ENCODE data around the genes COL19A1 and B3GAT2.

DNA sequence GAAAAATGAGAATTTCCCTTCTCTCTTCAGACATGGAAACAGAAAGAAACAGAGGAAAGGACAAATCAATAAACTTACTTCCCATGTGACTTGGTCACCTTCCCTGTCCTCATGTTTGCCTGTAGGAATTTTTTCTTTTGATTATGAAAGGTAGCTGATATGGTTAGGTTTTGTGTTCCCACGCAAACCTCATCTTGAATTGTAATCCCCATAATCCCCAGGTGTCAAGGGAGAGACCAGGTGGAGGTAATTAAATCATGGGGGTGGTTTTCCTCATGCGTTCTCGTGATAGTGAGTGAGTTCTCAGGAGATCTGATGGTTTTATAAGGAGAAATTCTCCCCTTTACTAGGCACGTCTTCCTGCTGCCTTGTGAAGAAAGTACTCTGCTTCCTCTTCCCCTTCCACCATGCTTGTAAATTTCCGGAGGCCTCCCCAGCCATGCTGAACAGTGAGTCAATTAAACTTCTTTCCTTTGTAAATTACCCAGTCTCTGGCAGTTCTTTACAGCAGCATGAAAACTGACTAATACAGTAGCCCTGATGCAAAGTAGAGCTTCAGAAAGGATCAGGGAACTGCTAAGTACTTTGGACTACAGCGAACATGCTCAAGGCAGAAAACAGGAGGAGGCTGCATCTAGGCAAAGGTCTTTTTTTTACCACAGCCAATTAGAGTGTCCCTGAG, 170.0 kb downstream of the PHF3 start:
- PRO-cap, result no peak

- PRO-cap, result no peak
Measured at GRCh38 chr6:64779726-64780007, 521.6 kb upstream of the ZC3H11C start.

DNA sequence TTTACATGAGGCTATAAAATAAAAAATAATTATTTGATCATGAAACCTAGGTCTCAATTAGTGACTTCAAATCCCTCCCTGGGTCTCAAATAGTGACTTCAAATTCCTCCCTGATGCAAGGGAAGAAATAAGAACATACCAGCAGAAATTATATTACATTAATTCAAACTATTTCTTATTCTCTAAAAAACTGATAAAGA, 63.9 kb upstream of the EYS start:
- PRO-cap, result no peak

DNA sequence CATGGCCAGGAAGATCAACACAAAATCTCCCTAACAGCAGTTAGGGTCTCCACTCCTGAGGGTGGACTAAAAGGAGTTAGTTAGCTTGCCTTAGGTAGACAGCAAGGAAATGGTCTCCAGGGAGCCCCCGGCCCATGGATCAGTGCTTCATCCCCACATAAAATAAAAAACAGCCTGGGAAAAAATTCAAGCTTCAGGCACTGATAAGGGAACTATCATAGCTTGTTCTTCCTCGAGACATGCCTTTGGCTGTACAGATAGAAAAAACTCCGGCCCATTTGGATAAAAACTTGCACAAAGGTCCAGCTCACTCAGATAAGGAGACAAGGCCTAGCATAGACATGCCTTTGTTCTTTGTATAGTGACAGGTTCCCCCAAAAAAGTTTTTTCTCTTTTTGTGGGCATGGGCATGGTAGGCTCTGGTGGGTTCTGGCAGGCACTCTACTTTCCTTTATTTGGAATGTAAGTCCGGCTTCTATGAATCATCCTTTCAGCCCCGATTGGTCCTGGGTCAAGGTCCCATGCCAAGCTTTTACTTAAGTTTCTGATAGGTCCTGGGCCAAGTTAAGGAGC, 230.7 kb upstream of the EYS start:
- PRO-cap, result no peak

DNA sequence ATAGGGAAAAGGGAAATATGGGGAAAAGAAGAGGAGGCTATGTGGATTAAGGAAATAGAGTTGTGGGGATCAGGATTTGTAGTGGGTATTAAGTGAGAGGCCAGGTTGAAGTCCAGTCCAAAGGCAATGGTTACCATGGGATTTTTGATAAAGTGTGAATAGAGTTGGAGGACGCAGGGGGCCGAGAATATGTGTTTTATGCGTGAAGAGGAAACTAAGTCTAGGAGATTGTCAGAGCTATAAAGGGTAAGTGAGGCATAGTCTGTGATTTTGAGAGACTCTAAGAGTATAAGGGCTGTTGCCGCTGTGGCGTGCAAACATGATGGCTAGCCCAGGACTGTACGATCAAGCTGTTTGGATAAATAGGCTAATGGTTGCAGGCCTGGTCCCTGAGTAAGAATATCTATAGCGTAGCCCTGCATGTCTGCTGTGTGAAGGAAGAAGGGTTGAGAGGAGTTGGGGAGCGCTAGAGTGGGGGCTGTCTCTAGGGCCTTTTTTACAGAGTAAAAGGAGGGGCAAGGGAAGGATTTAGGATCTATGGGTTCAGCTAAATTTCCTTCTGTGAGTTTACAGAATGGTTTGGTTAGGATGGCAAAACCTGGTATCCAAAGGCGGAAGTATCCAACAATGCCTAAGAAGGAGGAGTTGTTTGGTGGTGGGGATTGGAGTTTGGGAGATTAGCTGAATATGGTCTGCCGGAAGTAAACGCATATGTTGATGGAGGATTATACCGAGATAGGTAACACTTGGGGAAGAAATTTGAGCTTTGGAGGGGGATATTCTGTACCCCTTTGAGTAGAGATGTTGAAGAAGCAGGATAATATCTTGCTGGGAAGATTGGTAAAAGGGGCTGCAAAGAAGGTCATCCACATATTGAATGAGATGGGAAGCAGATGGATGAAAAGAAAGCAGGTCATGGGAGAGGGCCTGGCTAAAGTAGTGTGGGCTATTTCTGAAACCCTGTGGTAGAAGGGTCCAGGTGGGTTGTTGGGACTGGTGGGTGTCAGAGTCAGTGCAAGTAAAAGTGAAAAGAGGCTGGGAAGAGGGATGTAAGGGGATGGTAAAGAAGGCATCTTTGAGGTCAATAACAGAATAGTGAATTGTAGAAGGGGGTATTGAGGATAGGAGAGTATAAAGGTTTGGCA, 749.5 kb upstream of the ADGRB3 start:
- PRO-cap, result no peak

DNA sequence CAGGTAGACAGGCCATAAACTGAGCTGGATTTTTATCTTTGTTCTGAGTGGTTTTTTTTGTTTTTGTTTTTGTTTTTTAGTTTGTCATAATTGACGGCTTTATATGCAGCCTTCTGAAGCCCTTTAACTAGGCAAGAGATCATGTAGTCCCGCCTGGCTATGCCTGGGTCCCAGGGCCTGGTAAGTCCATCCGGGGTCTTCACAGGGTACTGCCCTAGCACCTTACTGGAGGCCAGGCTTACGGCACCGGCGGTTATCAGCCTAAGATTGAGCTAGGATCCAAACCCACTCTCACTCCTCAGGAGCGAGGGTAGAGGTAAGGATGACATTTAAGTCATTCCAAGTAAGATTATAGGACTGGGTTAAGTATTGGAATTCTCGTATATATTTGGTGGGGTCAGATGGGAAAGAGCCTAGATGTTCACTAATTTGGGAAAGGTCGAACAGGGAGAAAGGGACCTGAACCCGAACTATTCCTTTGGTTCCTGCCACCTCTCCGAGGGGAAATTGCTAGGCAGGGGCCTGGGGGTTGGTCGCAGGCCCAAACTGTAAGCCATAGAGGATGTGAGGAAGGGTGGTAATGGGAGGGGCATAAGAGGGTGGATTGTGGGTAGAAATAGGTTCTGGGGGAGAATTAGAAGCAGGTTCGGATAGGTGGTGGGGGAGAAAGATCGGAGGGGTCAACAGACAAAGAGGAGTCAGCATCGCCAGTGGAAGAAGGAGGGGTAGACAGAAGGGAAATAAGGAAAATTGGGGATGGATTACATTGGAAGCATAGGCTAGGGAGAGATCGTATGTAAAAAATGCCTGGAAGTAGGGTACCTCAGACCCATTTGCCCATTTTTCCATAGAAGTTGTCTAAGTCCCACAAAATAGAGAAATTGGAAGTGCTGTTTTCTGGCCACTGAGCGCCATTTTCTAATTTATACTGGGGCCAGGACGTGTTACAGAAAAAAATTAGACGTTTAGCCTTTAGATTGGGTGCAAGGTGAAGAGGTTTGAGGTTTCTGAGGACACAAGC, 747.2 kb upstream of the ADGRB3 start:
- PRO-cap, result no peak

GRCh38 chr6:67888587-67888970, 746.5 kb upstream of the ADGRB3 start:
- PRO-cap, result no peak

- PRO-cap, result no peak
Measured at GRCh38 chr6:67888971-67890144, 745.7 kb upstream of the ADGRB3 start.

DNA sequence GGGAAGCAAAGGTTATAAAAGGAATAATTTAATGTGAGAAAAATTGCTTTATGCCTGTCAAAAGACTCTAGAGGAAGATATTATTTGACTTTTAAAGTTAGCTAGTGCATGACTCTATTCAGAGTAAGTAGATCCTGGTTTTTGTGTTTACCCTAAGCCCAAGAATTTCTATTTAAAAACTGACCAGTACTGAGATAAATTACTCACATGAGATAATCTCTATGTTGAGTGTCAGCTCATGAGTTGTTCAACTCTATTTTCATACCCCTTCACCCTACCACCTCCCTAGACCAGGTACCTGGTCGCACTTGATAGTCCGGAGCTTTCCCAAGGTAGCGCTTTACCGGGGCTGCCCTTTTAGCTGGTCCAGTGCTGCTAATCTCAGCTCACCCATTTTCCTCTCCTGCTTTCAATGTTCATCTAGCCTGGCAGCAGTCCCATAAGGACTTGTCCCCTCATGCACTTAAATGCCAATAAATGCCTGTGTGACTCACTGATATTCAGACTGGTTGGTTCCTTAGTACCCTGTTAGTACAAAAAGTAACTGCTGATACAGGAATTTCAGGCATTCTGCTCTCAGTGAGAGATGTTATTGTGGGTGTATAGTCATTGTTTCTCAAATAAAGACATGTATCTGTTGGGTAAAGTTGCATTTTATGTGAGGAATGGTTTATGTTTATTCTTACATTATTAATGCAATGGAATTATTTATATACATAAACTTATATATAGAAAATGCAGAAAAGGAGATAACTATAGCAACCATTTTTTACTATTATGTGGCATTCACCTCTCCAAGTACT, 503.9 kb downstream of the ADGRB3 start:
- PRO-cap, result no peak

GRCh38 chr6:69866113-69866744, at the start of gene COL19A1:
Gene COL19A1 (plus strand): TSS chr6:69866556.
- PRO-cap, result no peak

GRCh38 chr6:69866745-69868013, 823 bp downstream of the COL19A1 start:
- PRO-cap, result no peak

DNA sequence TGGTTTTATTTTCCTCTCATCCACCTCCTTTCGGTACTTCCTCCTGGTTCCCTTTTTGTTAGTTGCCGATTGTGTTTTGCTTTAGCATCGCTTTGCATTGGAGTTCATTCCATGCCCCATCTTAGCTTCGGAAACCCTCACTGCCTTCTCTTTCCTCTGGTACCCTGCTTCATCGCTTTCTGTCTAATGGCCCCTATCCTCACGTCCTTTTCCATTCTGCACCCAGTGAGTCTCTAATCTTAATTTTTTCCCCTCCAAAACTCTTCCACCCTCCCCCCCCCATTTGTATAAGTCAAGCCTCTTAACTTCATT, 892 bp downstream of the FAM135A start:
- PRO-cap, result no peak

- PRO-cap, result no peak
Measured at GRCh38 chr6:70956952-70957431, at the start of gene B3GAT2. Gene B3GAT2 (minus strand): TSS chr6:70957060.

DNA sequence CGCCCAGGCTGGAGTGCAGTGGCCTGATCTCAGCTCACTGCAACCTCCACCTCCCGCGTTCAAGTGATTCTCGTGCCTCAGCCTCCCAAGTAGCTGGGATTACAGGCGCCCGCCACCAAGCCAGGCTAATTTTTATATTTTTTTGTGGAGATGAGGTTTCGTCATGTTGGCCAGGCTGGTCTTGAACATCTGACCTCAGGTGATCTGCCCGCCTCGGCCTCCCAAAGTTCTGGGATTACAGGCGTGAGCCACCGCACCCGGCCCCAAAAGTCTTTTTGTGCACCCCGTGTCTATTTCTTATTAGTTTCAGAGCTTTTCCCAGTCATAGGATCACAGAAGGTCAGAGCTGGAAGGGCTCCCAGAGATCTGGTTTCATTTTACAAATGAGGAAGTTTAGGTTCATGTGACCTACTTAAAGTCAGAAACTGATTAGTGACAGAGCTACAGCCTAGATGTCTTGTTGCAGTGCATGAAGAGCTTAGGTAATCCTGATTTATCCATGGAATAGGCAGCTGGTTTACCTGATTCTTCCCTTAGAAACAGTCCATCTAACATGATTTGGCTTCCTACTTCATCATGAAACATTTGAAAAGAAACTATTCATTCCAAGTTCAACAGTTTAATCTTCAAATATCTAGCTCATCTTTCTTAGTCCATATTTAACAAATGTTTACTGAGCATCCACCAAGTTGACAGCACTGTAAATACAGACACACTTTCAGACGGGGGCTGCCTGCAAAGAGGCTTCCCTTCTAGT, 1.5 kb upstream of the OGFRL1 start:
- PRO-cap, result bidirectional peak, plus-strand start at position 451 of the sequence, minus-strand start at position 277 of the sequence

DNA sequence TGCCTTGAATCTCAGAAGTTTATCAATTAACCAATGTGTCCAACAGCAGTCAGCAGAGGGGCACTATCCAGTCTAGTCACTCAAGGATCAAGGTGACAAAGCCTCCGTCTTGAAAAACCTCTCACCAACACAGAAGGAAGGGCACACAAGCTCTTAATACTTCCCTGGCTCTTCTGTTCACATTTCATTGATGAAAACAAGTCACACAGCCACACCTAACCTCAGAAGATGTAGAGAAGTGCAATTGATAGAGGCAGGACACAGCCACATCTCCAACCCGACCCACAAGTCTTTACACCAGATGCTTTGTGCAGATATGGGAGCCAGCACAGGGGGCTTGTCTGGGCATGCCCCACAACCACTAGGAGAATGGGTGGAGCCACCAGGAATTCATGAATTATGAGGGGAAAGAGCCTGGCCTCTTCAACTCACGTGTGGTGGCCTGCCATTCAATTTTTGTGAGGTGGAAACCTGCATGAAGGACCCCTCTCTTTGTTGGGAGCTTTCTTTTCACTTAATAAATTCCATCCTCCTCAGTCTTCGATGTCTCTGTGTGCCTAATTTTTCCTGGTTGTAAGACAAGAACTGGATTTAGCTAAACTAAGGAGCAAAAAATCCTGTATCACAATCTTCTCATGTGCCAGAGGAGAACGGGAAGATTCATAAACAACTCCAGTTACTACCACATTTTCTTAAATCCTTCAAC, 79.1 kb downstream of the OGFRL1 start:
- PRO-cap, result no peak

GRCh38 chr6:71376775-71377230, 88.2 kb downstream of the OGFRL1 start:
- PRO-cap, result no peak

DNA sequence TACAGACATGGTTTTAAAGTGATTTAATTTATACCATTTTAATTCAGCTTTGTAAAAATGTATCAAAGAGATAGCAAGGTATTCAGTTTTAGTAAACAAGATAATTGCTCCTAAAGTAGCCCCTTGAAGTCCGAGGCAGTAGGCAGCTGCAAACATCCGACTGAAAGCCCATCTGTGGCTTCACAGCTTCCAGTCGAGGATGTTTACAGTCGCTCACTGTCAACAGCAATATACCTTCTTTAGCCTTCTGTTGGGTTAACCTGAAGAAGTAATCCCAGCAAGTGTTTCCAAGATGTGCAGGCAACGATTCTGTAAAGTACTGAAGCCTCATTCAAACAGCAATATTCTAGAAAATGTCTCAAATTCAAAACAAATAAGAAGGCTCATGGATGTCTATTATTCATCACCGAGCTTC, 114.8 kb downstream of the OGFRL1 start:
- PRO-cap, result no peak

DNA sequence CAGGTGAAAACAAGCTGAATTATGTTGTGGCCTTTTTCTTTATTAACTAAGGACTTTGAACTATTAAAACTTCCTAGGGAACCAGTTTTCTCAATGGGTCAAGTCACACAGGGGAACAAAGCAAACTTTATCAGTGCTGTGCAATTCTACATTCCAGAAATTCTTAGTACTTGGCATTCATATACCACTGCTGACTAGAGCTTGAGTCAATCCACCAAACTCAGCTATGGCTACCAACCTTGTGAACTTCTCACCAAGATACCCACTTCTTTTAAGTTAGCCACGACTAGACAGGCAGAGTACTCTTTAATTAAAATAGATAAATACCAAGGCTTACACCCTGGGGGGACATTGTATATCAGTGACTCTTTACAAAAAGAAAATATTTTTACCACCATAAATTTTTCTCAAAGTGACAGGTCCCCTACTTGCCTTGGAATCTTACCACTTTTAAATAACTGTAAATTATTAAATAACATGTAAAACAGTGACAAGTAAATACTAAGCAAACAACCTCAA, 116.2 kb downstream of the OGFRL1 start:
- PRO-cap, result no peak

- PRO-cap, result no peak
Measured at GRCh38 chr6:72216120-72216862, 329.9 kb downstream of the RIMS1 start.

DNA sequence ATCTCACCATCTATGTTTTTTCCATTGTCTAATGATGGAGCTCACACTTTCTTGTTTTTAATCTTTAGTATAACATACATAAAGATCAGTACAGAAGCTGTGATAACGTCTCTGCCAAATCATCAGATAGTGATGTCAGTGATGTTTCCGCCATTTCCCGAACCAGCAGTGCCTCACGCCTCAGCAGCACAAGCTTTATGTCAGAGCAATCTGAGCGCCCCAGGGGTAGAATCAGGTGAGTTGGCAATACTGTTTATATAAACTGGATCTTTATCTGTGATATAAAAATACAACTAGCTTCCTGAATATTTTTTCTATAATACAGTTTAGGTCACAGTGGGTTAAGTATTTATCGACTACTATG, 308.4 kb upstream of the KCNQ5 start:
- PRO-cap, result no peak